Right atrium auricular region (tissue), 2 donors: ENCODE data around the gene PCDHGB2.

- PRO-cap: no peak
- RAMPAGE, long total RNA, 2 experiments: no peak in any of the 2 experiments
These were observed at the start of gene PCDHGB2 for GRCh38 chr5:141359739-141360676. TSS of gene PCDHGB2 (plus strand) at chr5:141359994.

DNA sequence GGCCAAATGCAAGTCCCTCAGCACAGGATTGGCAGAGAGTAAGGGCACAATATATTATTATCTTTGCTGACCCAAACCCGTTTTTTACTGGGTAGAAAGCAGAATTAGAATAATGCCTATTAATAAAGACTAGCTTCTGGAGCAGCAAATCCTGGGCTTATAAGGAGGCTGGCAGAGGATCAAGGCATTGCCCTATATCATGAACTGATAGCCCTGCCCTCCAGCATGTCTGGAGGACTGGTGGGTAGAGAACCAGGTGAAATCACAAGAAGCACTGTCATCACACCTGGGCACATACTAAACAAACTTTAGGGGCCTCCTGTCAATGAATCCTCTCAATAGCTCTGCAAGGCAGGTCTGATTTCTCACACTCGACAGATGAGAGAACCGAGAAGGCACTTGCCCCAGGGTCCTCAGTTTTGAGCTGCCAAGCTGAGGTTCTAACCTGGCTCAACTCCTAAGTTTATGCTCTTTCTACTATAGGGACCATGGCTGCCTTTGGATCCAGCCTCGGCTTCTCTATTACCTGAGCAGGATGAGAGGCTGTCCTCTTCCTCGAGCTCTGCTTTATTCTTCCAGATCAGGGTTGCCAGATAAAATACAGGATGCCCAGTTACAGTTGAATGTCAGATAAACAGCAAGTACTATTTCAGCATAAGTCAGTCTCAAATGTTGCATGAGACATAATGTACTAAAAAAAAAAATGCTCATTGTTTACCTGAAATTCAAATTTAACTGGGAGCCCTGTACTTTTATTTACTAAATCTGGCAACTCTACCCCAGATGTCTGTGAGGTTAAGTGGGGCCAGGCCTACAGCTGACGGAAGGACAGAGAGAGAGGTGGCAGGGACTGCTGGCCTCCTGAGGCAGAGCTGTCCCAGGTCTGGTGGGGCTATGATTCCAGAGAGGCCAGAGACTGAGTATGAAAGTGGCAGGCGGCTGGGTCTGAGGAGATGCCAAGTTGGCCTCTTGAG lies 18.0 kb downstream of the PCDHGC5 start:
- PRO-cap: no peak
- RAMPAGE, long total RNA, 2 experiments: no peak in any of the 2 experiments

DNA sequence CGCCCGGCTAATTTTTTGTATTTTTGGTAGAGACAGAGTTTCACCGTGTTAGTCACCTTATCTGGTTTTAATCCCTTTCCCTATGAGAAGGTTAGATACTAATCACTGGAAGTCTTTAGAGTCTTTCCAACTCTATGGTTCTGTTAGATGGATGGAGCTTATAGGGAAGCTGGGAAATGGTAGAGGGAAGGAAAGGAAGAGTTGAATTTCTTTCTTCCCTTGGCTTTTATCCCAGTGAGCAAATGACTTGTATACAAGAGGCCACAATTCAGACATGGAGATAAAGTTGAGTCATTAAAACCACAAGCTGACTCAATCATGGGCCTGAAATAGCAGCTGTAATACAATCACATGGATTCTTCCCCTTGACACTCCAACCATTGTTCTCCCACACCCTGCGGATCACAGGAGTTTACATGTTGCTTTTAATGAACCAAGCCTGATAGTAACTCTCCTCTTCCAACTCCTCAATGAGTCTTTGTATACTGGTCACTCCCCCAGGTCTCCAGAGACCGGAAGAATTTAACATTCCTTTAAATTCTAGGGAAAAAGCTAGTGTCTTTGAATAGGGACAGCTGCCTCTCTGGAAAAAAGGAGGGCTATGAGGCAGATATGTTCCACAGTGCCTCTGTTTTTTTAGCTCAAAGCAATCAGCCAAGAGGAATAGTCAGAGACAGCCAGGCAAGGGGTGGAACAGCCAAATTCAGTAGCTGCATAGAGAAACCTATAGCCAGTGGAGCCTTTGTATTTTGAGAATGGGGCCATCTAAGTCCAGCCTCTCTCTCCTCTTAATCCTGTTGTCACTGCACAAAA lies 32.4 kb downstream of the PCDHGC5 start:
- PRO-cap: bidirectional peak, plus-strand start at position 664 of the sequence, minus-strand start at position 447 of the sequence
- RAMPAGE, long total RNA, 2 experiments: no peak in any of the 2 experiments

DNA sequence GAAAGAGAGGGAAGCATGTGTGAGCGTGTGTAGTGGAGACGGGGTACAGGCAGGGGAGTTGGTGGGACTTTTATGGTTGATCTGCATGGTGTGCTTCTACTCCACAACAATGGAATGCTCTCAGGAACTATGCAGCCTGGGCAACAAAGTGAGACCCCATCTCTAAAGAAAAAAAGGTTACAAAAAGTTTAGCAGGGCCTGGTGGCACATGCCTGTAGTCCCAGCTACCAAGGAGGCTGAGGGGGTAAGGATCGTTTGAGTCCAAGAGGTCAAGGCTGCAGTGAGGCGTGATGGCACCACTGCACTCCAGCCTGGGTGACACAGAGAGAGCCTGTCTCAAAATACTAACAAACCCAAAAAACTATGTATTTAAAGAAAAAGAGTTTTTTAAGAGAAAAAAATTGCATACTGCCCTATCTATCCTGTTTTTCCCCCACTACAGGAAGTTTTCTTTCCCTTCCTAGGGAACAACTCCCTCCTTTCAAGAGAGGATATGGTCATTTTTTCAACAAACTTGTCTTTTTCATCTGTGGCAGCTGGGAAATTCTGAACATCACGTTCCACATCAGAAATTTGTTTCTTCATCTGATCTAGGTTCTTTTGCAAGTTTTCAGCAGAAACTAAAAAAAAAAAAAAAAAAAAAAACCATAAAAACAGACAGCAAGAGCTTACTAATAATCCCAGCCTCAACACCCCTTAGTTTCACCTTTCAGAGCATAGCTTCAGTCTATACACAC lies 38.4 kb downstream of the PCDHGC5 start:
- PRO-cap: no peak
- RAMPAGE, long total RNA, 2 experiments: no peak in any of the 2 experiments

GRCh38 chr5:141529839-141530814 lies 41.2 kb downstream of the PCDHGC5 start:
- PRO-cap: no peak
- RAMPAGE, long total RNA, 2 experiments: no peak in any of the 2 experiments

DNA sequence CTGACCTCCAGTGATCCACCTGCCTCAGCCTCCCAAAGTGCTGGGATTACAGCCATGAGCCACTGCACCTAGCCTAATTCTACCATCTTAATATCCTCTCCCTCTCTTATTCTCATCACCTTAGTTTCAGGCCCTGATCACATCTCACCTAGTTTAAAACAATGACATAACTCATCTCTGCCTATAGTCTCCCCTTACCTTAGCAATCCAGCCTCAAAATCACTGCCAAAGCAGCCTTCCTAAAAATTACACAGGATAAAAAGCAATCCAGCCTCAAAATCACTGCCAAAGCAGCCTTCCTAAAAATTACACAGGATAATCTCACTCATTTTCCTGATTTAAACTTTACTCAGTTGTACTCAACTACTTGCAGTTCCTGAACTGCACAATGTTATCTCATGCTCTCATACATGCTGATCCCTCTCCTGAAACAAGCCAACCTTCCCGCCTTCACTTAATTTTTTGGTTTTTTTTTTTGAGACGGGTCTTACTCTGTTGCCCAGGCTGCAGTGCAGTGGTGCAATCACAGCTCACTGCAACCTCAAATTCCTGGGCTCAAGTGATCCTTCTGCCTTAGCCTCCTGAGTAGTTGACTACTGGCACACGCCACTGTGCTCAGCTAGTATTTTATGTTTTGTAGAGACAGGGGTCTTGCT lies 43.0 kb downstream of the PCDHGC5 start:
- PRO-cap: no peak
- RAMPAGE, long total RNA, 2 experiments: no peak in any of the 2 experiments

DNA sequence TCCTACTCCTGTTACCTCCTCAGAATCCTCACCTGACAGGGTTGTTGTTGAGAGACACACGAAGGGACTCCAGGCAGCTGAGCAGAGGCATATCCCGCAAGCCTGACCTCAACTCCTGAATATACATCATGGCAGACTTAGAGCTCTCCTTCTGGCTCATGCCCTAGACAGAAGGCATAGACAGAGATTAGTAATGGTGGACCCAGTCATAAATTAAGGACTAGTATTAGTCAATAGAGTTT lies 35.4 kb downstream of the DIAPH1 start:
- PRO-cap: no peak
- RAMPAGE, long total RNA, 2 experiments: no peak in any of the 2 experiments

DNA sequence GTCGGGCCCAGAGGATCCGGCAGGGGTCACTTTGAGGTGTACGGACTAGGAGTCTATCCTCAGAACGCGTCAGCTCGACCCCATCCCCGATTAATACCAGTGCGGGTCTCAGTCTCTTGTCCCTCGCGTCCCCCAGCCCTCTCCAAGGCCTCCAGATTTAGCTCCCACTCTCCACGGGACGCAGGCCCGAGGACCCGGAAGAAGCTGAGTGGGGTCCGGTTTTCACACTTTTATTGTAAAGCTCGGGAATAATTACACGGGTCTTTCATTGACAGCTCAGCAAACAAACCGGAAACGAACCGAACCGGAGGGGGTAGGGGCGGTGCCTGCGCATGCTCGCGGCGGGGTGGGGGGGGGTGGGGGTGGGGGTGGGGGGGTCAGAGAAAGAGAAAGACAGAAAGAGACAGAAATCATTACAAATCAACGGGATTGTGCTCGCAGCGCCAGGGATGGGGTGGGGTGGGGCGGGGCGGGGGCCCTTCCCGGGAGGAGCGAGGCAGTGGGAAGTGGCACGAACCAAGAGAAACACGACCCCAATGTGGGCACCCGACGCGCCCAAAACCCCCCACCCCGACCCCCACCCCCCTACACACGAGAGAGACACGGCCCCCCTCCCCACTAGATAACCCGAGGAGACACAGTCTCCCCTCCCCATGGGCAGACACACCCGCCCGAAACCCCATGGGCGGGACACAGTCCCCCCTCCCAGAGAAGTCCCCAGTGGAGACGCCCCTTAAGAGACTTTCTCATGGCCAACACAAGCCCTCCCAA lies 27.8 kb downstream of the PCDH1 start:
- PRO-cap: bidirectional peak, plus-strand start at position 418 of the sequence, minus-strand start at position 235 of the sequence
- RAMPAGE, long total RNA, 2 experiments: no peak in any of the 2 experiments

GRCh38 chr5:141880803-141881882 lies 2.9 kb upstream of the PCDH1 start:
- PRO-cap: bidirectional peak, plus-strand start at chr5:141881466, minus-strand start at chr5:141881176
- RAMPAGE, long total RNA, 2 experiments: no peak in any of the 2 experiments

- PRO-cap: unidirectional peak, minus-strand start at chr5:141883205
- RAMPAGE, long total RNA, 2 experiments: no peak in any of the 2 experiments
These were observed 5.0 kb upstream of the PCDH1 start for GRCh38 chr5:141883126-141883614.

DNA sequence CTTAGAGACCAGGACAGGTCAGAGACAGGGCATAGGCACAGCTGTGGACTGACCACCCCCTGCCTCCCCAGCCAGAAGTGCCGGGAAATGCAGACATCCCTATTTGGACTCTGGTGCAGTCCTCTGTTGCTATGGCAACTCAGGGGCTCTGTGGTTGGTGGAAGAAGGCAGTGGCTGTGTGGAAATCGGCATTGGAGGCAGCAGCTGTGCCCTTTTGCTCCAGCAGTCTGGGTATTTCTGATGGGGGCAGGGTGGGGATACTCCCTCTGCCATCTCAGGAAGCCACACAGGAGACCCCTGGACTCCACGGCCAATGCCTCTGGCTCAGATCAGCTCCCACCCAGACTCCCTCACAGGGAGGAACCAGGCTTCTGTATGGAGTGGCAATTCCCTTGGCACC lies 43.2 kb upstream of the NDFIP1 start:
- PRO-cap: no peak
- RAMPAGE, long total RNA, 2 experiments: no peak in any of the 2 experiments

DNA sequence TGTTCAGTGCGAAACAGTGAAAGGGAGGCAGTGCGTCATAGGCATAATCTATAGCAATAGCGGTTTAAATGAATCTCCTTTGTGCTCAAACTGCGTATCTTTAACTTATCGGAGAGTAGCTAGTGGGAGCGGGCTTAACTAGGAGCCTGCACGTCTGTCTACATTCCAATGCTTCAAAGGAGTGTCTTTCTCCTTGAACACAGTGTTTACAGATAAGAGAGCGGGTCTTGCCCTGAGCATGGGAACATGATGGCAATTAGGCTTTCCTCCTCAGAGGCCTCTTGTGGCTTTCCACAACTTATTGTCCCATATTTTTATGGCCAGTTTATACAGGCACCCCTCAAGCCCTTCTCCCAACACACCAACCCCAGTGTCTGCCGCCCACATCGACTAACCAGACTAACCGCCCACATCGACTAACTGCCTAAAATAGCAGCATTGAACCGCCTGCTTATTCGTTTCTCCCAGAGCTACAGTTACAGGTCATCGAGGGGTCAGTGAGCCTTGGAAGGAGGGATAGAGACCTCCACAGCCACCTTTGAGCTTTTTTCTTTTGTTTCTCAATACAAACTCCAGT lies 19.5 kb upstream of the NDFIP1 start:
- PRO-cap: no peak
- RAMPAGE, long total RNA, 2 experiments: no peak in any of the 2 experiments

DNA sequence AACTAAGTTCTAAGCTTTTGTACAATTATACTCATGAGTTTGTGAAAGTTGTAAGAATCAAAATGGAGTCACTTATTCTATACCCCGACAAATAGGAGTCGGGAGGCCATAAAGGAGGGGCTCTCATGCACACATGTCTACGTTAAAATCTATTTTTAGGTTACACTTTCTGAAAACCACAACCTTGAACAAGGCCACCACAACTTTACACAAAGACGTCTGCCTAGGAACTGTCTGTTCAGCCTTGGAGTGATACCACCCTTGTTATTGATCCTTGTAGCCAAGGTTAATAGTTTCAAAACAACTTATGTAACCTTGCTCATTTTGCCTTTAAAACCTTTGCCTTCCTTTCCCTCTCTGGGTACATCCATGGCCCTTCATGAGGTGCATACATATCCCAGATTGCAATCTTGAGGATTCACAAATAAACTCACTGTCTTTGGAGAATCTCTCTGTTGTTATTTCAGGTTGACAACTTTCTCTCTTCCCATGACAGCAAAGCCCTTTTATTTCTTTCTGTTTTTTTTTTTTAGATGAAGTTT lies 4.0 kb upstream of the NDFIP1 start:
- PRO-cap: no peak
- RAMPAGE, long total RNA, 2 experiments: no peak in any of the 2 experiments

GRCh38 chr5:142114664-142115054 lies 6.1 kb downstream of the NDFIP1 start:
- PRO-cap: no peak
- RAMPAGE, long total RNA, 2 experiments: no peak in any of the 2 experiments

DNA sequence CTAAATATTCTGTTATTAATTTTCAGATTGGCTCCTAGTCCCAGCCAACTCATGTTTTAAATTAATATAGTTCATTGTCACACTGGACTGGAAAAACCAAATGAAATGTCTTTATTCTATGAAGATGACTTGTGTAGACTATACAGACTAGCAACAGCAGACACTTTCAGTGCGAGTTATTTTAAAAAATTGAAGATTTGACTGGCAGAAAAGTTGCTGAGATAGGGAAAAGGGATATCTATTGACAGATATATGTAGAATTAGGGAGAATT lies 21.5 kb downstream of the NDFIP1 start:
- PRO-cap: no peak
- RAMPAGE, long total RNA, 2 experiments: no peak in any of the 2 experiments

DNA sequence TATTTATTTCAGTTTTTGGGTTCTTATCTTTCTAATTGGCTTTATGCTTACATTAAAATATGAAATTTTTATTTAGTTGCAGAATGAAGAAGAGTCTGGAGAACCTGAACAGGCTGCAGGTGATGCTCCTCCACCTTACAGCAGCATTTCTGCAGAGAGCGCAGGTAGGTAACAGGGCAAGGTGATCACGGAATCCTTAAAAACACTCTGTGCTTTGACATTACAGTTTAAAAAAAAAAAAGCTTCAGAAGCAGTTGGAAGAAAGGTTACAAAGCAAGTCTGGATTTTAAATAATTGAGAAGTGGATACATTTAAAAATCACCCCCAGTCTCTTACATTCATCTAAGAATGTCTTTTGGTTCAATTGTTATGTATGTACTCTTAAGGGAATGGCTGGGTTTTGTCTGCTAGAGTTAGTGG lies 23.2 kb downstream of the NDFIP1 start:
- PRO-cap: no peak
- RAMPAGE, long total RNA, 2 experiments: no peak in any of the 2 experiments

GRCh38 chr5:142235045-142235899 lies 89.5 kb downstream of the SPRY4 start:
- PRO-cap: no peak
- RAMPAGE, long total RNA, 2 experiments: no peak in any of the 2 experiments

DNA sequence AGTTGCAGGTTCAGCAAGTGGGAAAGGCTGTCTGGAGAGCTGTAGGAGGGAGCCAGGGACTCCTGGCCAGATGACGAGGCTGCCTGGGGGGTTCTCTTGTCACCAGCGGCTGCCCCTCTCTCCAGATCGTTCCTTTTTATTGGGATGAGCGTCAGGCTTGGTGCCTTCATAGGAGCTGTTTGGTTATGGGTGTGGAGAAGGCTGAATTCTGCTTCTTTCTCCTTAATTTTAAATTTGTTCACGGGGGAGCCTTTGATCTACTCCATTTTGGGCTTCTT lies 17.2 kb downstream of the SPRY4 start:
- PRO-cap: no peak
- RAMPAGE, long total RNA, 2 experiments: no peak in any of the 2 experiments

- PRO-cap: bidirectional peak, plus-strand start at chr5:142356846, minus-strand start at chr5:142356852; bidirectional peak, plus-strand start at chr5:142357199, minus-strand start at chr5:142357078; bidirectional peak, plus-strand start at chr5:142357333, minus-strand start at chr5:142357336
- RAMPAGE, long total RNA, 2 experiments: no peak in any of the 2 experiments
These were observed 32.1 kb upstream of the SPRY4 start for GRCh38 chr5:142356659-142357526.

- PRO-cap: no peak
- RAMPAGE, long total RNA, 2 experiments: no peak in any of the 2 experiments
These were observed 36.0 kb upstream of the SPRY4 start for GRCh38 chr5:142360747-142361282.